Thoracic aorta (tissue), 1 donor: ENCODE results near the gene NUP153.

DNA sequence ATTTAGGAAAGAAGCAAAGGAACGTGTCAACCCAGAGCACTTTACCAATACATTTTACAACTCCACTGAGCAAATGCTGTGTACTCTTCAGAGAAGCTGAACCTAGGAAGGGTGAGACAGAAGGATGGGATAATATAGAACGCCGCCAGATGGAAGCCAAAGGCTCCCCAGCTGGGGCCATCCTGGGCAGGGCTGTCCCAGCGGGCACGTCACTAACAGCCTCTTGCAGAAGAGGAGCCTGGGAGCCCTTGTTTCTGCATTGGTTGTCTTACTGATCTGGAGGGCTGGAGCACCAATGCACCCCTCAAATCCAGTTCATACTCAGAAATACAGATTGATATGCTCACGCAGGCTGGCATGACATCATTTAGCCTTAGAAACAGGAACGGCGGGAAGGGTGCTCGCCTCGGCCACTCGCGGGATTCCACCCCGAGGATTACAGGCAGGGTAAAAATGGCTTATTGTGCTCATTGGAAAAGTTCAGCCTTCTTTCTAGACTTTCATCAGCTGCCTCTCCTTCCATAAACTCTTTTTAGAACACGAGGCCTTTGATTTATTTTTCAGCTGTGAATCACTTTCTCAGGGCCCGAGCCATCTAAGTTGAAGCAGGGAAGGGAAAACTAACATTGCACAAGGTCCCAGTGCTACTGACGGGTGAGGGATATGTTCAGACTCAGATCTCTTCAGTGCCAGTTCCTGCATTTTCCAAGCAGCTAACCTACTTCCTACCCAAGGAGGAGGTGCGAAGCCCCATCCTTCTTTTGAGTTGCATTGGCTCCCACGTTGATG lies 82.3 kb downstream of the GMPR start:
- RAMPAGE, long total RNA = no peak

GRCh38 chr6:16422133-16422602 lies 183.8 kb downstream of the GMPR start:
- RAMPAGE, long total RNA = no peak

GRCh38 chr6:16439185-16439649 lies 200.8 kb downstream of the GMPR start:
- RAMPAGE, long total RNA = no peak

DNA sequence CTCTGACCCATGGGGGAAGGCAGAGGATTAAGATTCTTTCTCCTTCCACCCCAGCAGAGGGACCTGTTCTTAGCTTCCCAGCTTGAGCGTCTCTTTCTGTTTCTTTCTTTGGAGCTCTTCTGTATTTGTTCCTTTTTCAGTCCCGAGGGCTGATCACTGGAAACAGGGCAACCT lies 220.1 kb downstream of the ATXN1 start:
- RAMPAGE, long total RNA = no peak

DNA sequence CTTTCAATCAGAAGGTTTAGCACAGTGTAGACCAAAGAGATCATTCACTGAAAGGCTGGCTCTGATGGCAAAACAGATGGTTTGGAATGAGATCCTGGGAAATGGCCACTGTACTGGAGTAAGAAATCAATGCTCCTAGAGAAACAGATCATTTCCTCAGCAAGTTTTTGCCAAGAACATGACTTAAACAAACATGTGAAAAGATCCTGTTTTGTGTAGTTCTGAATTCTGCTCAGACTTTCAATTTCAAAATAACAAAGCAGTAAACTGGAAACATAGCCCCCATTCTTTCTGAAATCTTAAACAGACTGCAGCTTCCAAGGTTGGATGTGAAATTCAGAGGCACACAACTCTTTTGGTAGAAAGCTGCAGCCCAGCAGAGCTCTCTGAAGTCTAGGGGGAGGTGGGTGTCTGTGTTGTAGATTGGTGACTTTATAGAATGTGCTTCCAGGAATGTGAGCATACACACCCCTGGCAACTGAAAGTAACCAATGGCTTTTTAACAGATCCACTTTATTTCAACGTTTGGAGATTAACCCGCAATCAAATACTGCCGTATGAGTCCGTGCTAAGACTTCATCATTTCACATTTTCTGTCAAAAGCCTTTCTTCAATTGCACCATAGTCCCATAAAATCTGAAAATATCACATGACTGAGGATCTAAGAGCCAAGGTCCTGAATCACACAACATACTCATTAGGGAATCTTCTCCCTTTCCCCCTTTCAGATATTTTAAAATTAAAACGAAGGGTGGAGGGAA lies 86.4 kb downstream of the ATXN1 start:
- RAMPAGE, long total RNA = no peak

- RAMPAGE, long total RNA = no peak
Measured at GRCh38 chr6:16683741-16684395, 77.4 kb downstream of the ATXN1 start.

DNA sequence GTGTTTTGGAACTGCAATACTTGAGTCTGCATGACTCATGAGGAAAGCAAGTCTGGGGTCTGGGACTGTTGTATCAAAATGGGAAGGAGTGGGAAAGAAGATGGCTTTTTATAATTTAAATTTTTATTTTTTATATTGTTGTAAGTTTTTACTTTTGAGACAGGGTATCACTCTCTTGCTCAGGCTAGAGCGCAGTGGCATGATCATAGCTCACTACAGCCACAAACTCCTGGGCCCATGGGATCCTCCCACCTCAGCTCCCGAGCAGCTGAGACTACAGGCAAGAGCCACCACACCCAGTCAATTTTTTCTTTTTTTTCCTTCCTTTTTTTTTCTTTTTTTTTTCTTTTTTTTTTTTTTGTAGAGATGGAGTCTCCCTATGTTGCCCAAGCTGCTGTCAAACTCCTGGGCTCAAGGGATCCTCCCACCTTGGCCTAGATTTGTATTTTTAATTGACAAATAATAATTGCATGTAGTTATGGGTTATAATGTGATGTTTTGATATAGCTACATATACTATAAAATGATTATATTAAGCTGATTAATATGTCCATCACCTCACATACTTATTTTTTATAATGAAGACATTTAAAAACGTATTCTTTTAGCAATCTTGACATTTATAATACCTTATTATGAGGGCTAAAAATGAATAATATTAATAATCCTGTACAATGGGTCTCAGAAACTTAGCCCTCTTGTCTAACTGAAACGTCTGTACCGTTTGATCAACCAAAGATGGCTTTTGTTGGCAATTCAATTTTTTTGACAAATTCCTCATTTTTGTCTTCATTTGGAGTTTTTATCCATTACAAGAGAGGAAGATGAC lies 71.9 kb downstream of the ATXN1 start:
- RAMPAGE, long total RNA = no peak

DNA sequence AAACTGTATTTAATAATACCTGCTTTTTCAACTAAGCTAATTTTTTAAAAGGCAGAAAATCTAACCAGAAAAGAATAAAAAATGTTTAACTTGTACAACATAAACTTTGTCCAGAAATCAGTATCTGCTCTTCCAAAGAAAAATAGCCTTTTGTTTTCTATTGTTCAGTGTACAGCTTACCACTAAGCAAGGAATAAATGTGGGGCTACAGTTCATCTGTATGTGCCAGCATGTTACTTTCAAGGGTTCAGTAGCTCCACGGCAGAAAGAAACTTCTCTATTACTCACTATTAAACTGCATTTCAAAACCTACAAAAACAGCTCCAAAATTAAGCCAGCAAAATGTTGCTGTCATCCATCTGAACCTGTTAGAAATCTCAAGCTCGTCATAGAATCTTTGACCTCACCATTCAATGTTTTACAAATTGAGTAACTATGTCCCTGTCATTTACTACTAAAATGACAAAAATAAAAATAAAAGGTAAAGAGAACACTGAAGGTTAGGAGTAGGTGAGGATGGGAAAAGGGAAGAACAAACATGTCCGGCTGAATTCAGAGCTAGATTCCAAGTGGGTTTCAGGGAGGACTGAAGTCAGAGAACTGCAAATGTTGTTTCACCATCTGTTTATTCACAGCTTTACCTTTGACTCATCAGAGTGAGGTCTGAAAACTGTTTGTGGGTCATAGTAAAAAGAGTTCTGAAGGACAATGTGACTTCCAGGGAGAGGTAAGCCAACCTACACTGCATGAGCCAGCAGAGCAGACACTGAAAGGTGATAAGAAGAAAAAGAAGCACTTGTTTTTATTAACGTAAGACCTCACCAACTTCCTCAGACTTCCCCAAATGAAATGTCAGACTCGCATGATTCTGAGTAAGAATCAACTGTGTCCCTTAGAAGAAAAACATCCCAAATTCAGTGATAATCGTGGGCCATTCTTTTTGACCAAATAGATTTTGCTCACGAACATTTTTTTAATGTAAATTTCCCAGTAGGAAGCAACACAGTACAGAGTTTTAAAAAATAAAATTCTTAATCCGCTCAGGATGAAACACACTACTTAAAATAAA lies 62.0 kb downstream of the ATXN1 start:
- RAMPAGE, long total RNA = no peak

DNA sequence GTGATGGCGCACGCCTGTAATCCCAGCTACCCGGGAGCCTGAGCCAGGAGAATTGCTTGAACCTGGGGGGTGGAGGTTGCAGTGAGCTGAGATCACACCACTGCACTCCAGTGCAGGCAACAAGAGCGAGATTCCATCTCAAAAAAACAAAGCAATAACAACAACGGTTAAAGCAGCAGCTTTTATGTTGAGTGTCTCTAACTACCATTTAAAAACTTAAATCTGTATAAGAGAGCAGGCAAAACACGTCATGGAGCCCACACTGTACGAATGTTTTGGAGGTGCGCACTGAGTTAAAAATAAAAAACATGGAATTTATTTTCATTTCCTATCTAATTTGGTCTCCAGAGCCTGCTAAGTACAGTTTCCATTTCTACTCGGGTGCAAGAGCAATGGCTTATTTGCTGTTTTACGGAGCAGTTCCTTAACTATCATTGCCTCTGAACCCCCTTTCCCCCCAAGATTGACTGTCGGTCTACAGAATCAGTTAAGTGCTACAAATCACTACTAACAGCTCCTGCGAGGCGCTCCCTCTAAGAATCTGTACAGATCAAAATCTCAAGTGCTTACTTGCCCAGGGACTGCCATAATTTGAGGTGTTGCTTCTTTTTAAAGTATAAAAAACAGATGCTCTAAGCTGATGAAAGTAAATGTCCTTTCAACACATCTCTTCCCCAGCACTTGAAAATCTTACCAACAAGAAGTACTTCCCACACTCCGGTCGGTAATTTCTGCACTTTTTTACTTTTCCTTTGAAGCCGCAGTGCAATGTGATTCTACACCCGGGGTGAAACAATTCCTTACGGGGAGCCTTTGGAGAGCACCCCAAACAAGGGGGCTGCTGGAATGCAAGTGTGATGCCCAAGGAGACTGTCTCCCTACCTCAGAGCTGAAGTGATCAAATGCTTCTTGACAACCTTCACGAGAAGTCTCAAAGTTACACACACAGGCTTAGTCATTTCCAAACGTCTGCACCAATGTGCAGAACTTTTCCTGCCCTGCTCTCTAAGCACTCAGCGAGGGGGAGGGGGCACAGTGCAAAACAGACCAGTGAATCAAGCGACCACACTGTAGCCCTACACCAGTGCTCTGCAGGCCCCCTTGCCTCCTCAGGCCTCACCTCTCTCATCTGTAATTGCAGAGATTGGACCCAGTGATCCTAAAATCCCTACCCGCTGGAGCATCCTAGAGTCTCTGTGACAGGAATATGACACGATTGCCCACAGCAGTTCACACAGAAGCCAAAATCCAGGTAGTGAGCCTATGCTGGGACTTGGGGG lies 56.9 kb downstream of the ATXN1 start:
- RAMPAGE, long total RNA = no peak

GRCh38 chr6:16724922-16725598 lies 36.2 kb downstream of the ATXN1 start:
- RAMPAGE, long total RNA = no peak

GRCh38 chr6:16765839-16766701 lies 4.8 kb upstream of the ATXN1 start:
- RAMPAGE, long total RNA = no peak

DNA sequence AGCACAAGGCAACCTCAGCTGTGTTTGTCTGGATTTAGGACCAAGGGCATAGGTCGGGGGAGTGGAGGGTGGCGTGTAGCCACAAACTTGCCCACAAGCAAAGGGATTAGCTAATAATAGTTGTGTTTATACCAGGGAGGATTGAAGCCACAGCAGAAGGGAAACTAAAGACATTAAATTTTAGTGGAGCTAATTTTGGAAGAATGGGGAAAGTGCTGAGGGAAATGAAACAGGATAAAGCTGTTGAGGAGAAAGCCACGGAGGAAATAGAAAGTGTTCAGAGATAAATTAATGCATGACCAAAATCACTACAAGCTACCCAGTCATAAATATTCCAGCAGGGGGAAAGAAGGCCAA lies 115.7 kb upstream of the STMND1 start:
- RAMPAGE, long total RNA = no peak

DNA sequence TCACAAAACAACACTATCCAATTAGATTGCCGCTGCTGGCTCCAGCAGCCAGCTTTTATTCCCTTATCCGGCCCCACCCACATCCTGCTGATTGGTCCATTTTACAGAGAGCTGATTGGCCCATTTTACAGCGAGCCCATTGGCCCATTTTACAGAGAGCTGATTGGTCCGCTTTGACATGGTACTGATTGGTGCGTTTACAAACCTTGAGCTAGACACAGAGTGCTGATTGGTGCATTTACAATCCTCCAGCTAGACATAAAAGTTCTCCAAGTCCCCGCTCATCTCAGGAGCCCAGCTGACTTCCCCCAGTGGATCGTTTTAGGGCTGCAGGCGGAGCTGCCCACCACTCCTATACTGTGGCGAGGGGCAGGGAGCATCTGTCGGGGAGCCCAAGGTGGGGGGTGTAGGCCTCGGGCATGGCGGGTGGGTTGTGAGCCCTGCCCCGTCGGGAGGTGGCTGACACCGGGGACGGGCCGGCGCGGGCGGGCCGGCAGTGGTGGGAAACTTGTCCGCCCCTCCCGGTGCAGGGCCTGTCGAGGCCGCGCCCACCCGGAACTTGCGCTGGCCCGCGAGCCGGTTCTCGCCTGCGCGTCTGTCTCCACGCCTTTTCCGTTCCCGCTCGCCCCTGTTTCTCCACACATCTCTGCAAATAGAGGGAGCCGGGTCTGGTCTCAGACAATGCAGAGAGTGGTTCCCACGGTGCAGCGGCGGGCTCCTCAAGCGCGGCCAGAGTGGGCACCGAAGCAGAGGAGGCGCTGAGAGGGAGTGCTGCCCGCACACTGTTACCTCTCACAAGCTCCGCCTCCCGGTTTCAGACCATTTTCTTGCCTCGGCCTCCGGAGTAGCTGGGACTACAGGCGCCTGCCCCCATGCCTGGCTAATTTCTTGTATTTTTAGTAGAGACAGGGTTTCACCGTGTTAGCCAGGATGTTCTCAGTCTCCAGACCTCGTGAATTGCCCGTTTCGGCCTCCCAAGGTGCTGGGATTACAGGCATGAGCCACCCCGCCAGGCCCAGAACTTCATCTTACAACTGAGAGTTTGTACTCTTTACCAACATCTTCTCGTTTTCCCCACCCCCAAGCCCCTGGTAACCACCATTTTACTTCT lies 86.0 kb upstream of the STMND1 start:
- RAMPAGE, long total RNA = no peak

DNA sequence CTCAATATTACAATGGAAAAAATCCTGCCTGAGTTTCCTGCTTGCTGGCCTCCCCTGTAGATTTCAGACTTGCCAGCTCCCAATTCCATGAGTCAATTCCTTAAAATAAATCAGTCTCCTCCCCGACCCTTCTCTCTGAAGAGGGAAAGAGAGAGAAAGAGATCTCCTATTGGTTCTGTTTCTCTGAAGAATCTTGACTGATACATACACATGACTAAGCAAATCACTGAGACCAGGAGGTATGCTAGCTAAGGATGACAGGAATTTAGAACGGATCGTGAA lies 11.4 kb upstream of the RBM24 start:
- RAMPAGE, long total RNA = no peak

- RAMPAGE, long total RNA = no peak
Measured at GRCh38 chr6:17599818-17600080, 353 bp upstream of the FAM8A1 start.

DNA sequence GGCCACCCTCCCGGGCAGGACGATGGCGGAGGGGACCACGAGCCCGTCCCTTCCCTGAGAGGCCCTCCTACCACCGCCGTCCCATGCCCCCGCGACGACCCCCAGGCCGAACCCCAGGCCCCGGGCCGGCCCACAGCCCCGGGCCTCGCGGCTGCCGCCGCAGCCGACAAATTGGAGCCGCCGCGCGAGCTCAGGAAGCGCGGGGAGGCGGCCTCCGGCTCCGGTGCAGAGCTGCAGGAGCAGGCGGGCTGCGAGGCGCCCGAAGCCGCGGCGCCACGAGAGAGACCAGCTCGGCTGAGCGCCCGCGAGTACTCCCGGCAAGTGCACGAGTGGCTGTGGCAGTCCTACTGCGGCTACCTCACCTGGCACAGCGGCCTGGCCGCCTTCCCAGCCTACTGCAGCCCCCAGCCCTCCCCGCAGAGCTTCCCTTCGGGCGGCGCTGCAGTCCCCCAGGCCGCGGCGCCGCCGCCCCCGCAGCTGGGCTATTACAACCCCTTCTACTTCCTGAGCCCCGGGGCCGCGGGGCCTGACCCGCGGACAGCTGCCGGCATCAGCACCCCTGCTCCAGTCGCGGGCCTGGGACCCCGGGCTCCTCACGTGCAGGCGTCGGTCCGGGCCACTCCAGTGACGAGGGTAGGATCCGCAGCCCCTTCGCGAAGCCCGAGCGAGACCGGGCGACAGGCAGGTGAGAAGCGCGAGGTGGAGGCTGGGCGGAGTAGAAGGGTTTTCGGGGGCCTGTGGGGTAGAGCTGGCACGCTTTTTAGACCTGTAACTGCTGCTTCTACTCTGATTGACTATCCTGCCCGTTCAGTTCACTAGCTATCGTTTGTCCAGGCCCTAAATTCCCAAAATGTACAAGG lies 565 bp downstream of the FAM8A1 start:
- RAMPAGE, long total RNA = no peak

GRCh38 chr6:17705772-17706713 lies 682 bp downstream of the NUP153 start:
- RAMPAGE, long total RNA = no peak

GRCh38 chr6:17706714-17706990 lies at the start of gene NUP153:
Gene NUP153, minus strand, starts transcription at chr6:17706925.
- RAMPAGE, long total RNA = no peak

DNA sequence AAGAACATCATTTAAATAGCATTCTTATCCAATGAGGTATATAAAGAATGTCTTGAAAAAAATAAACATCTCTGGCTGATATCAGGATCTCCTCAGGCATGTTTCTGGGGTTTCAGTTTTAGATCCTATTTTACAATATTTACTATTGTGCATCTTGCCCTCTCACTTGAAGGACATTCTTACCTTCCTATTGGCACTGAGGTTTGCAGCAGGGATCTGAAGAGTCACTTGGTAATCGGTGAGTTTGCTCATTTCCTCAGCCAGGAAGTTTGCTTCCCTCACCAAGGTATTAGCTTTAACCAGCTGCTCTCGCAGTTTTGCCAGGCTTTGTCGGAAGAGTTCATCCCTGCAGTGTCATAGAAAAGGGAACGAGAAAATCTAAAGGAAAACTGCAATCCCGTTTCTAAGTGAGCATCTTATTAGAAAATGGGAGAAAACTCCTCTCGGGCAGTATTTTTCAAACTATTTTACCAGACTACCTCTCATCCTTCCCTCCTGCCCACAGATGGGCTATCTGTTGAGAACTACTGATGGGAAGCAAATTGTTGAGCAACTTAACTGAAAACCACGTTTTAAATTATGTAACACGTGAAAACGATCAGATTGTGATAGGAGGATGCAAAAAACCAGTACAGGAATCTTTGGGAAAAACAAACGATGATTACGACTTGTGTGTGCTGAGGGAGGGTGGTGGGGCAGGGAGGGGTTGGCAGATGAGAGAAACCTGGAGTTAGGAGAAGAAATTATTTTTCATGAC lies 102.0 kb upstream of the NUP153 start:
- RAMPAGE, long total RNA = no peak

DNA sequence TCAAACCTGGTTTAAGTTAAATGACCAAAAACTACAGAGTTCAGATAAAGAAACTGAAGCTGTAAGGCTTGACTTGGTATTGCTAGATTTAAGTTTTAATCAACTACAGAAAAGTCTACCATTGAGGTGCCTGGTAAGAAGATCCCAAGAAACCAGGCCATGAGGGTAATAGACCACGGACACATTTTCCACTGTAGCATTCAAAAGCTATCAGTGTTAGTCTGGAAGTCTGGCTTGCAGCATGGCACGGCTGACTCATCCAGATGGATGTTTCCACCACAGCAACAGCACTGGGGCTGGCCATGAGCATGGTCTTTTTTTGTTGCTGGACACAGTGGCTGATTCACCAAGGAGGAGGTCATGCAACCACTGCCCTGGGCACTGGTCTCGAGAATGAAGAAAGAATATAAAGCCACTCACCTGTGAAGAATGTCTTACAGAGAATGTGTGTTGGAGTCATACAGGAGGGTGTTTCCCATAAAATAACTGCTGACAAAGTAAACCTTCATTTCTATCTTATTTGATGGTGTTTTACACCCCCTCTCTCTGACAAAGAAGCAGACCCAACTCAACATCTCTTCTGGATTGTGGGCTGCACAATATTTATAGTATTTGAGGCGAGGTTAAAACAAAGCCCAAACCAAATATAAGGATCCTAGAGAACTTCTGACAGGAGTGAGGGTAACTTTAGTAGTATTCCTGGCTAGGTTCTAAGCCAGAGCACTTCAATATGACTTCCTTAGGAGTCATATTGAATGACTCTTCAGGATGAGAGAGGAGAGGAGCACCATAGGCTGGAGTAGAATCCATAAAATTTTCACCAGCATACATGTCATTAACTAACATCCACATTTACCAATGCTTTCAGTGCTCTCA lies 121.6 kb downstream of the KIF13A start:
- RAMPAGE, long total RNA = no peak